SK-N-DZ (cell line): ENCODE measurements around the genes RAI2, CNKSR2 and SUPT20HL2.

RAMPAGE:
- cytosol, long total RNA = no peak
- nucleus, long total RNA = no peak
Measured at GRCh38 chrX:17861156-17861819, at the start of gene RAI2. TSS of gene RAI2 (minus strand) at chrX:17861298.

GRCh38 chrX:18026014-18026629 lies 165.0 kb upstream of the RAI2 start:
RAMPAGE:
- cytosol, long total RNA = no peak
- nucleus, long total RNA = no peak

DNA sequence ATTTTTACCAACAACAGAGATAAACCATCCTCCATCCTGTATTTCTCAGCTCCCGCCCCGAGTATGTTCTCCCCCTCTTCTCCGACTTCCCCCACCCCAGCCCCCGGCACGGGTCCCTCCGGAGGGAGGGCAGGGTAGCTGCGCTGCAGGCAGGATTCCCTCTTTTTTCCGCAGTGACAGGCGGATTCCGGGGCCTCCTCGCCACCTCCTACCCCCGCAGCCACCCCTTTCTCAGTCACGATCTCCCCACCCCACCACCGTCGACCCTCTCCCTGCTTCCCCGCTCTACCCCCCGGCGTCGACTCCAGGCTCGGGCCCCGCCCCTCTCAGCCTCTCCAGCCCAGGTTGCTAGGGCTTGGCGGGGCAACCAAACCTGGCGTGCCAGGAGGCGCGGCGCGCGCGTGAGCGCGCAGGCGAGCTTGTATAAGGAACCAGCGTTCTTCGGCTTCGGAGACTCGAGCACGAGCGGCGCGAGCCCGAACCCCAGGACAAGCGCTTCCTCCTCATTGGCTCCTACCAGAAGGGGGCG lies 396 bp upstream of the CDKL5 start:
RAMPAGE:
- cytosol, long total RNA = no peak
- nucleus, long total RNA = no peak

DNA sequence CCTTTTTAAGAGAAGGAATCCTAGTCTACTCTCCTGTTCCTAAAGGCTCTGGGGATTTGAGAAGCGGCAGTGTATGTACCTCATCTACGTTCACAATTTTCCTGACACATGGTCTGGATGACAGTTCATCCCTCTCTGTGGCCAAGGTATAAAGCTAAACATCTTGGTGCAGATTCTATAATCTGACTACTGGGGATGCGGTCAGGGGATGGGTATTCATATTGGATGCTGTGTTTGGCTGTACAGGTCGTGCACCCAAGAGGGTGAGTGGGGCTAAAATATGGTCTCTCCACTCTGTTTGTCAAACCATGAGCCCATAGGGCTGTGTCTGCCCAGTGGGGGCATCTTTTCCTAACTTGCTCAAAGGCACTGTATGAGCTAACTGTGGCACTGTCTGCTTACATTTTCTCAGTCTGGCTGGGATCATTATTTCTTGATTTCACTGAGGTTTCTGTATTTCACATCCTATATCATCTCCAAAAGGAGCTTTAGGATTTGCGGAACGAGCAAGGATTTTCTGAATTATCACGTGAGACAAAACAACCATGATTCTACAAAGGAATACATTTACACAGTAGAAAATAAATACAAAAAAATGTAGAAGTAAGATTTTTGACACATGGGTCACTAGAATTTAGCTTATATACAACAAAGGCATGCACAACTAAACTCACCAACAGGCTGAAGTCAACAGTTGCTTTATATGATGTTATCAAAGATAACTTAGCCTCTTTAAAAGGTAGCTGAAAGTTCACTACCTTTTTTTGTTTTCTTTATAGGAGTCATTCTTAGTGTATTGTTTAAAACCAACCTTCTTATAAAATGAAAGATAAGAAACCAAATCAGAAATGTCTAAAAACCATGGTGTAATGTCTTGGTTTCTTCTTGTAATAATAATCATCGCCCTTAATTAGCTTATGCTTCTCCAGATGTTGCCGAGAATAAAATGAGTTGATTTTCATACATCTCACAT lies 6.2 kb upstream of the PHKA2 start:
RAMPAGE:
- cytosol, long total RNA = no peak
- nucleus, long total RNA = no peak

DNA sequence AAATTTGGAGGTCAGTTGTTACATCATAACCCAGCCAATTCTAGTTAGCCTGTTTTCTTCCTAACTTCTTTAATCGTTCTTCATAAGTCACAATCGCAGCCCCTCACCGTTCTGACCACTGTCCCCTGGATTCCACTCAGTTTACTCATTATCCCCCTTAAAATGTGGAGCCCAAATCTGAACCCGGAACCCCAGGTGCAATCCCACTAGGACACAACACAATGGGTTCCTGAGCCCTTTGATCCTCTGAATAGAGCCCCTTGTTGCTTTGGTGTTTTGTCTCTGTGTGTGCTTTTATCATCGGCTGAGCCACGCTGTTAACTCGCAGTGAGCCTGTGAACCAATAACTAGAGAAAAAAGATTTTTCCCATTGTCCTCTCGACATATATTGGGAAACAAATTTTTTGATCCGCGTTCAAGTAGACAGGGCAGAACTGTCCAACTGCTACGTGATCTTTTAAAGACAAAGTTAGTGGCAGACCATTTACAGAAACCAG lies 661 bp upstream of the PDHA1 start:
RAMPAGE:
- cytosol, long total RNA = no peak
- nucleus, long total RNA = no peak

DNA sequence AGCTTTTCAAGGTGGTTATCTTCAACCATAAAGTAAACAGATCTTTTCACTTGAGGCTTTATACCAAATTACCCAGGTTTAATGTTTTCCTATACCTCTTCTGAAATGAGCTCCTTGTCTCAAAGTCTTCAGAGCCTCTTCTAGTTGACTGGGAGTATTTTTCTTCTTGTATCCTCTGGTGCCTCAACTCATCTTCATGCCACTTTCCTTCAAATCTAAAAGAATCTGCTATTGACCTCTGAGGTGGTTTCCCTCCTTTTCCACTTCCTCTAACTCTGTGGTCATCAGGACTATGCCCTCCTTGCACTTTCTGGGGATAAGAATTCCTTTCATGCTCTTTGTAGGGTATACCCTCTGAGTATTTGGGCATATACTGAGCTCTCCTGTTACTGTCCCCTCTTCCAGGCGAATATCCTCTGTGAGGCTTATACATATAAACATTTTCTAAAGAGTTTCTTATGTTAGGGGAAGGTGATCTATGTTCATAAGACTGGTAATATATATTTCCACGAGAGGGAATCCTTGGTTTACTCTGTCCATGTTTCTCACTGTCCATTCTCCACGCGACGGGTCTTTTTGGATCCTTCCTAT lies 24.8 kb downstream of the BCLAF3 start:
RAMPAGE:
- cytosol, long total RNA = no peak
- nucleus, long total RNA = no peak

DNA sequence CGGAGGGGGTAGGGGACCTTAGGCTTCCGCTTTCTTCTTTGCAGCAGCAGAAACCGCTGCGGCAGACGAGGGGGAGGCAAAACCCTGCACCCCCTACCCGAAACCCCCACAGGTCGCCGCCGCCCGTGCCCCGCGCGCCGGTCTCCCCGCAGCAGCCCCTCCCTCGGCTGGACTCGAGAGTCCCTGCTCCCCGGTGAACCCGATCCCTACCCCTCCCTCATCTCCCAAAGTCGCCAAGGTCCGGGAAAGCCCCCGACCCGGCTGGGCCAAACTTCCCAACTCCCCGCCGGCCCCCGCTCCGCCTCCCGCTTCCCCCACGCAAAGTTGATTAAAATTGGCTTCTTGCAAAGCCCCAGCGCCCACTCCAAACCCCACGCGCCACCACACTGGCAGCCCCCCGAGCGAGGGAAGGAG lies 746 bp downstream of the RPS6KA3 start:
RAMPAGE:
- cytosol, long total RNA = no peak
- nucleus, long total RNA = no peak

RAMPAGE:
- cytosol, long total RNA = no peak
- nucleus, long total RNA = start-site peak on the plus strand at chrX:21374418-21374490, 140 and 60 reads in 2 replicates
Measured at GRCh38 chrX:21373962-21374831, at the start of gene CNKSR2. TSS of gene CNKSR2 (plus strand) at chrX:21374418.

RAMPAGE:
- cytosol, long total RNA = no peak
- nucleus, long total RNA = no peak
Measured at GRCh38 chrX:21374832-21375414, 705 bp downstream of the CNKSR2 start.

DNA sequence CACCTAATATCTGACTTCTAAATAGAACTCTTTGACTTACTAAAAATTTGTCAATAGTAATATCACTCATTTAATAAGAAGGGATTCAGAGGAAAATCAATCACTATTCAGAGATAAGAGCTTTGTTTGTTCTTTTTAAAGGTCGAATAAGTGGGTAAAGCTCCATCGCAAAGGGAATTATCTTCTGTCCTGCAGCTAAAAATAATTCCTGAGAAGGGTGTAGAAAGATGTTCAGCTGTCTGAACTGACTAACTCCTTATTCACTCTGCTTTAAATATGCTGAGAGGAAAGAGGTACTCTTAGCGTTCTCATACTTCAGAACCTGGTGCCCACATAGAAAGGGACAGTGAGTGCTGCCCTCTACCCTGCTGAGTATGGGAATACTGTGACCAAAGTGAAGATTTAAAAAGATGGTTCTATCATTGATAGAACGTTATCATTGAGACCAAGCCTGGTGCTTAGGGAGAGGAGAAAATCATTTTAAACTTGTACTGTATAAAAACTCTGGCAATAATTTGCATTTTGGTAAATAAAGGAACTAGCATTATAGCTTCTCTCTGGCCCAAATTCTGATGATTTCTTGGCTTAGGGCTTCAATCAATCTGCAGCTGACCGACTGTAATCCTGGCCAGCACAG lies 776 bp downstream of the SMPX start:
RAMPAGE:
- cytosol, long total RNA = no peak
- nucleus, long total RNA = no peak

GRCh38 chrX:22105367-22105798 lies 73.3 kb downstream of the PHEX start:
RAMPAGE:
- cytosol, long total RNA = no peak
- nucleus, long total RNA = no peak

RAMPAGE:
- cytosol, long total RNA = no peak
- nucleus, long total RNA = no peak
Measured at GRCh38 chrX:22136209-22136791, 104.2 kb downstream of the PHEX start.

GRCh38 chrX:23332047-23332936 lies 2.4 kb upstream of the PTCHD1 start:
RAMPAGE:
- cytosol, long total RNA = no peak
- nucleus, long total RNA = no peak

DNA sequence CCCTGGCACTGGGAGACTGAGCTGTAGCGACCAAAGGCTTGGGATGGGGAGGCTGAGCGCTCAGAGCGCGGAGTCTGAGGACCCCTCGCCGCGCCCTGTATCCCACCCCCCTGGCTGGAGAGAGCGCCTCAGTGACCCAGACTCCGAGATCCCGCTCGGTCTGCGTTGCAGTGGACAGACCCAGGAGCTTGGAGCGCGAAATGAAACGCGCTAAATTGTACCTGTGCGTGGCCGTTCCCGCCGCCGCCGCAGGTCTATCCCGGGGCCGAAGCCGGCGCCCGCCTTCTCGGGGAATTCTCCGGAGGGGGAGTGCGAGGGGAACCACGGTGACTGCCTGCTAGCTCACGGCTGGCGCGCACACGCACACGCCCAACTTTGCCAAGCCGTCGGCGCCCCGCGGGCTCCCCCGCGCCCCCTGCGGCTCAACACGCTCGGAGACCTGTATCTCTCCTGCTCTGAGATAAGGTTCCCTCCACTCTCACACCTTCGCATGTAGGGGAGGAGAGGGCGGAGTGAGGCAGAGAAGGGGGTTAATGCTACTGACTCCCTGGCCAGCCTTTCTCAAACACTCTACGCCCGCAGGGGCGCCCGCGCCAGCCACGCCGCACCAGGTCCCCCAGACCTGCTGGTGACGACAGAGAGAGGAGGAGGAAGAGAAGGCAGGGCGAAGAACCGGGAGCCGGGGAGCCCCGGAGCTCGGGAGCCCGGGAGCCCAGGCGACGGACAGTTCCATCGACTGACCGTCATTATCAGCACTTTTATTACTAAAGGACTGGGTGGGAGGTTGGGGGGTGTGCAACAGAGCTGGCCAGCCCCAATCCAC lies 1.4 kb upstream of the PTCHD1 start:
RAMPAGE:
- cytosol, long total RNA = no peak
- nucleus, long total RNA = no peak

DNA sequence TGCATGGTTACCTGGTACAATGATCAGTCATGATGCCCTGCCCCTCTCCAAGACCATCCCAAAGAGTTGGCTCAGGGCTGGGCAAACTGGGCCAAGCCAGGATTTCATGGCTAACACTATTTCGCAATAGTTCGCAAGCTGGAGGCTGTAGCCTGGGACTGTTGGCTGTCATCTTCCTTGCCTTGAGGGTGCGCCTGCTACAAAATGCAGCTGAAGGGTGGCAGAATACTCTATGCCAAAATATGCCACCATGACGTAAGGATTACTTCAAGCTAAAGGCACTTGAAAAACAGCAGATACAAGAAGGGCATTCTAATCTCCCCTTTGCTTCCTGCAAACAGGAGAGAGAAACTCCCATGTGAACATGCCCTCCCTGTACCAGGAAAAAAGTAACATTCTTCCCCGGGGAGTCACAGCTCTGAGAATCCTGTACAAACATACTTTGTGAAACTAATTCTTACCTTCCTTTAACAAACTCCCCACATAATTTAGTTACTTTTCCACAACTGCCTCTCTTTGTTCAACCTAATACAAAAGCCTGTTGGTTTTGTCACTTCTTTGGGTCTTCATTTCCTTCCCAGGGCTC lies 21.1 kb downstream of the SAT1 start:
RAMPAGE:
- cytosol, long total RNA = no peak
- nucleus, long total RNA = no peak

GRCh38 chrX:23839224-23839382 lies 56.1 kb downstream of the SAT1 start:
RAMPAGE:
- cytosol, long total RNA = no peak
- nucleus, long total RNA = no peak

DNA sequence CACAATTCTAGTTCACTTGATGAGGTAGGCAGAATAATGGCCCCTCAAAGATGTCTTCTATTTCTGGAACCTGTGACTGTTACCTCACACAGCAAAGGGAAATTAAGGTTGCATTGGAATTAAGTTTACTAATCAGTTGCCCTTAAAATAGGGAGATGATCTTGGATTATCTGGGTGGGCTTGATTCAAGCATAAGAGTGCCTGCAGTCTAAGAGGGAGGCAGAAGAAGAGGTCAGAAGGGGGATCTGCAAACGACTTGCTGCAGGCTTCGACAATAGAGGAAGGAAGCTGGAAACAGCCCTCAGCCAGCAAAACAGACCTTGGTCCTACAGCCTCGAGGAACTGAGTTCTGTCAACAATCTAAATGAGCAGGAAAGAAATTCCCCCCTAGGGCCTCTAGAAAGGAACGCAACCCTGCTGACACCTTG lies 61.3 kb downstream of the SAT1 start:
RAMPAGE:
- cytosol, long total RNA = no peak
- nucleus, long total RNA = no peak

GRCh38 chrX:24024834-24024943 lies 2.3 kb downstream of the KLHL15 start:
RAMPAGE:
- cytosol, long total RNA = no peak
- nucleus, long total RNA = no peak

RAMPAGE:
- cytosol, long total RNA = no peak
- nucleus, long total RNA = no peak
Measured at GRCh38 chrX:24190400-24191028, 41.0 kb downstream of the ZFX start.

RAMPAGE:
- cytosol, long total RNA = no peak
- nucleus, long total RNA = no peak
Measured at GRCh38 chrX:24313785-24314252, at the start of gene SUPT20HL2. TSS of gene SUPT20HL2 (minus strand) at chrX:24314069.